ENCODE data around the gene TNNT3.

DNA sequence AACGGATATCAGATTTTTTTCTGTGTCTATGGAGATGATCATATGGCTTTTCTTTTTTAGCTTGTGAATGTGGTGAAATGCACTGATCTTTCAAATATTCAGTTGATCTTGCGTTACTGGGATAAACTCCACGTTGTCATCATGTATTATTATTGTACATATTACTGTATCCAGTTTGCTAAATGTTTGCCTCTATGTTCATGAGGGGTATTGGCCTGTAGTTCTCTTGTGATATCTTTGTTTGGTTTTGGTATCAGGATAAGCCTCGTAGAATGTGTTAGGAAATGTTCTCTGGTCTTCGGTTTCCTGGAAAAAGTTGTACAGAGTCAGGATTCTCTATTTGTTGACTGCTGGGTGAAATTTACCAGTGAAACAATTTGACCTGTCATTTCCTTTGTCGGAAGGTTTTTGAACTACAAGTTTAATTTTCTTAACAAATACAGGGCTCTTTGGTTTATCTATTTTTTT, 23.2 kb upstream of the KRTAP5-6 start:
- PRO-cap = no peak

- PRO-cap = no peak
Observed at GRCh38 chr11:1685590-1685737, 11.5 kb upstream of the KRTAP5-6 start.

- PRO-cap = unidirectional peak, minus-strand start at chr11:1693860
Observed at GRCh38 chr11:1693765-1694614, 3.0 kb upstream of the KRTAP5-6 start.

DNA sequence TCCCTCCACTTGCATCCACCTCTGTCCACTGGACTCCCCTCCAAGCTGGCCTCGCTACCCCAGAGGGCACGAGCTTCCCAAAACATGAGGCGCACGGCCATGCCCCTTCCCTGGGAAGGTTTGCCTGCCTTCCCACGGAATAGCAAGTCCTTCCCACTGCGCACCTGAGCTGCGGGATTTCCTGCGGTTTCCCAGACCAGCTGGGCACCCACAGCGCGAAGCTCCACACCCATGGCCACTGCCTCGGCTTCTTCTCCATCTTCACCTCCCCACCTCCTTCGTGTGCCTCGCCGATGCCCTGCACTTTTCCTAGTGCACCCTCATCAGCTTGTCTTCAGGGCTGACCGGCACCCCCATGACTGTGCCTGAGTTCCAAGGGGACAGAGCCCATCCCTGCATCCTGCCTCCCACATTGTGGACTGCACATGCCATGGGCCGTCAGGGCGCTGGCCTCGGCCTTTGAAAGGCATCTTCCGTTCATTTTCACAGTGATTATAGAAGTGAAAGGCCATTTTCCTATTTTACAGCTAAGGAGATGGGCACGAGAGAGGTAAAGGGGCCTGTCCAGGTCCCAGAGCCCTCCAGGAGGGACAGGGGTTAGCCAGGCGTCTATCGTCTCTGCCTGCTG, 16.4 kb downstream of the IFITM10 start:
- PRO-cap = no peak

DNA sequence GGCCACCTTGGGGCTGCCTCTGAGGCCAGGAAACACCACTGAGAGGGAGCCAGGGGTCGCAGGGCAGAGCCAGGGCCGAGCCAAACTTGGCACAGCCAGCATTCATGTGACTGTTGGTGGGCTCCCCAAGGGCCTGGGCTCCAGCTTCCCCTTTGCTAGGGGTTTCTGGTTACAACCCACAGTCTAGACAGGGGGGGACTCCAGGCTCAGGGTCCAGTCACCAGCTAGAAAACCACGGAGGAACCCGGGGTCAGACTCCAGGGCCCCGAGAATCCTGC, 790 bp upstream of the IFITM10 start:
- PRO-cap = no peak

DNA sequence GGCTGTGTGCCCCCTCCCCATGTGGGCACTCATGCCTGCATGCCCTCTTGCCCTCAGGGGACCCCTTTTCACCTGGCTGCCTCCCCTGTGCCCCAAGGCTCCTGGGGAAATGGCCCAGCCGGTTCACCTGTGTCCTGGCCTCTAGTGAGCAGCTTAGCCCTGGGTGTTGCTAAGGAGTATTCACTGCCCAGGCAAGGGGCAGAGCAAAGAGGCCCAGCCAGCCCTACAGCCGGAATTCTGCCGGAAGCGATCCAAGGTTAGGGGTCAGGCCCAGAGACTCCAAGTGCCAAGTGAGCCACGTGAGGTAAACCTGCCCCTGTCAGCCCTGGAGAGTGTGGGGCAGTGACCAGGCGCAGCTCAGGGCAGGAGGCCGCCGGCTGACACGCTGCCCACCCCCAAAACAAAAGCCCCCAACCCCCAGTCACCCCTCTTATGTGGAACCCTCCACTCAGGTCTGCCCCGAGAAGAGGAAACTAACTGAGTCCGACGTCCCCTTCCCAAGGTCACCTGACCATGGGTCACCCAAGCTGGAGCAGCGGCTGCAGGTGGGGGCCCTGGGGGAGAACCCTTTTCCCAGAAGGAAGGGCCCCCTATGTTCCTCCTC, 5.9 kb upstream of the IFITM10 start:
- PRO-cap = no peak

DNA sequence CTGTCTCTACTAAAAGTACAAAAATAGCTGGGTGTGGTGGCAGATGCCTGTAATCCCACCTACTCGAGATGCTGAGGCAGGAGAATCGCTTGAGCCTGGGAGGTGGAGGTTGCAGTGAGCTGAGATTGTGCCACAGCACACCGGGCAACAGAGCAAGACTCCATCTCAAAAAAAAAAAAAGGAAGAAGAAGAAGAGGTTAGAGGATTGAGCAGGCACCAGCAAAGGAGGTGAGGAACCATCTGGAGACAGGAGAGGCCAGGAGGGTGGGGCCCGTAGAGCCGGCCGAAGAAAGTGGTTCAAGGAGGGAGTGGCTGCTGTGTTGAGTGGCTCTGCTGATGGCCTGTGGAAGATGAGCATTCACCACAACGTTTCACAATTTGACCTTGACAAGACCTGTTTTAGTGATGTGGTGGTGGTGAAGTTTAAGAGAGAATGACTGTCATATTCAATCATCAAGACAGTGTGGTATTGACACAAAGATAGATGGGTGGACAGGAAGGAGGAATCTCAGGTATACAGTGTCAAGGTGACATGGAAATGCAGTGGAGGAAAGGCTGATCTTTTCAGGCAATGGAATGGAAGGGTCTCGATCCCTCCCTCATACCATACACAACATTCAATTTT, 6.8 kb upstream of the CTSD start:
- PRO-cap = no peak

GRCh38 chr11:1863004-1863493, 10.2 kb downstream of the LSP1 start:
- PRO-cap = no peak

GRCh38 chr11:1865304-1865643, 12.4 kb downstream of the LSP1 start:
- PRO-cap = no peak

- PRO-cap = no peak
Observed at GRCh38 chr11:1870175-1870975, 17.5 kb downstream of the LSP1 start.

GRCh38 chr11:1918103-1918382, 1.5 kb upstream of the TNNT3 start:
- PRO-cap = no peak

DNA sequence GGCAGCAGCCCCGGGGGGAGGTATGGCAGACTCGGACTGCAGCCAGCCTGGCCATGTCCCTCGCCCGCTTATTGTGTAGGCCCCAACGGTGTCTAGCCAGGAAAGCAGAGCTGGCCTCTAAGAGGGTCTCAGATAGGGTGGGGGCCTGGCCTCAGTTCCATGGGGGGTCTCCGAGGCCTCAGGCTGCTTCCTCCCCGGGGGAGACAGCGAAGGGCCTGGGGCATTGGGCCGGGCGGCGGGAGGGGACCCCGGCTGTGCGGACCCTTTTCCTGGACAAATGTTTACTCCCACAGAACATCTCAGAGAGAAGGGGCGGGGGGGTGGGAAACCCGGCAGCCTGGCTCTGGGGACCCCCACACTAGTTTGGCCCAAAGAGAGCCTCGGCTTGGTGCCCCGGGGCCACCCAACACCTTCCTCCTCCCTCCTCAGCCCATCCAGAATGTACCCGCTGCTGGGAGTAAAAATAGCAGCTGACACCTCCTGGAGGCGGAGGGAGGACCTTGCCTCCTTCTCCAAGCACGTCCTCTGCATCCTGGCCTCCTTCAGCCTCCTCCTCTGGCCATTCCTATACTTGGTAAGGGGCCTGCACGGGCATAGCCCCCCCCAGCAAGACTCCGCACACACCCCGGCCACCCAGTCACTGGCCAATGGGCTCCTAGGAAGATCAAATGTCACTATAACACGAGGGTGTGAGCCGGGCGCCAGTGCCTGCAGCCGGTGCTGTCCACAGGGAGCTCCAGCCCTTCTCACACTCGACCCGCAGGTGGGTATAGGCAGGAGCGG, at the start of gene TNNT3:
Gene TNNT3 (plus strand): TSS at position 704 of the 783 bp plus-strand sequence.
- PRO-cap = no peak

- PRO-cap = no peak
Observed at GRCh38 chr11:1930007-1930448, 10.5 kb downstream of the TNNT3 start.

DNA sequence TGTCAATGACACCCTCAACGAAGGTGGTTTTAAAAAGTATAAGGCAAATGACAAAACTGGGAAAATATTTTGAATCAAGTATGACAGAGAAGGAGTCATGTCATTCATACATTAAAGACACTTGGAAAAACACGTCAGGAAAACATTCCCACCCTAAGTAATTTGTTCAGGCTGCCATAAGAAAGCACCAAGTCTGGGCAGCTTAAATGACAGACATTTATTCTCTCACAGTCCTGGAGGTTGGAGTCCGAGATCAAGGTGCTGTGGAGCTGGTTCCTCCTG, 6.5 kb upstream of the MRPL23 start:
- PRO-cap = no peak

DNA sequence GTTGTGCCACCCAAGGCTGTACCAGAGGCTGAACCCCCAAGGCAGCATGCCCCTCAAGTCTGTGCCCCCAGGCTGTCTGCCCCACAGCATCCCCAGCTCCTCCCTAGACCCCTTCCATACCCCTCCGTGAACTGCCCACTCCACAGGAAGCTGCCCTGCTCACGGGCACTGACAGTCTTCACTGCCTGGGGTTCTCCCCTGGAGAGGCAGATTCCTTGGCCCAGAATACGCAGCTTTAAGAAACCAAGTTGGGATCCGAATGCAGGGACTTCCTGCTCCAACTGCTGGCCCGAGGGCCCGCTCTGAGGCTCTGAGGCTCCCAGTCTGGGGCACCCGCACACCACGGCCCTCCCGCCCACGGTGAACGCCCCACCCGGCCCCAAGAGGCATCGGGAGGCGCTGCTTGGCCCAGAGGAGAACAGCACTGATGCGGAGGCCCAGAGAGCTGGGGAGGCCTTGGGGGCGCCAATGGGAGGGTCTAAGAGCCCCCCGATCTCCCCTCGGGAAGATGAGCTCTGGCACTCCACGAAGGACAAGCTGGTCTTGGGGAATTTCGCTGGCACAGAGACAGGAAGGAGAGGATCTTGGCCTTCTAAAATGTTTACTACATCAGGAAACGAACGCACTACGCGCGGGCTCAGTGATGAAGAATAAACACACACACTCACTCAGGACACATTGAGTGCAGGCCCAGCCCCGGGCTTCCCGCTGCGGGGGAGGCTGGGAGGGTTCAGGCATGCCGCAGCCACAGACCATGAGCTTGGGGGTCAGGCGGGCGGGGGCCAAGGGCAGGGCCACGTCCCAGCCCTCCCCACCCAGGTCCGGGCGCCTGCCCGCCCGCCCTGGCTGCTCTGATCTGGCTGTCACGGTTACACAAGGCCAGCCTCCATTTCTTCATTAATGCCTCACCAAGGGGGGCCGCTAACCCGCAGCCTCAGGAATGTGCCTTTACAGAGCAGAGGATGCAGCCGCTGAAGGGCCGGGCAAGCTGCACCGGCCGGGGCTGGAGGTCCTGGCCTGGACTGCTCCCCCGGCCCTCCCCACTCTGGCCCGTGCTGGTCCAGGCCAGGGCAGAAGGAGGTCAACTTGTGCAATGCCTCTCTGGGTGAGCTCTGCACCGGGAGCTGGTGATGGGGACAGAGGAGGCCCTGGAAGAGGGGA, 42.0 kb downstream of the IGF2 start:
- PRO-cap = bidirectional peak, plus-strand start at position 708 of the sequence, minus-strand start at position 652 of the sequence

- PRO-cap = no peak
Observed at GRCh38 chr11:2202380-2202962, 30.9 kb upstream of the TH start.

DNA sequence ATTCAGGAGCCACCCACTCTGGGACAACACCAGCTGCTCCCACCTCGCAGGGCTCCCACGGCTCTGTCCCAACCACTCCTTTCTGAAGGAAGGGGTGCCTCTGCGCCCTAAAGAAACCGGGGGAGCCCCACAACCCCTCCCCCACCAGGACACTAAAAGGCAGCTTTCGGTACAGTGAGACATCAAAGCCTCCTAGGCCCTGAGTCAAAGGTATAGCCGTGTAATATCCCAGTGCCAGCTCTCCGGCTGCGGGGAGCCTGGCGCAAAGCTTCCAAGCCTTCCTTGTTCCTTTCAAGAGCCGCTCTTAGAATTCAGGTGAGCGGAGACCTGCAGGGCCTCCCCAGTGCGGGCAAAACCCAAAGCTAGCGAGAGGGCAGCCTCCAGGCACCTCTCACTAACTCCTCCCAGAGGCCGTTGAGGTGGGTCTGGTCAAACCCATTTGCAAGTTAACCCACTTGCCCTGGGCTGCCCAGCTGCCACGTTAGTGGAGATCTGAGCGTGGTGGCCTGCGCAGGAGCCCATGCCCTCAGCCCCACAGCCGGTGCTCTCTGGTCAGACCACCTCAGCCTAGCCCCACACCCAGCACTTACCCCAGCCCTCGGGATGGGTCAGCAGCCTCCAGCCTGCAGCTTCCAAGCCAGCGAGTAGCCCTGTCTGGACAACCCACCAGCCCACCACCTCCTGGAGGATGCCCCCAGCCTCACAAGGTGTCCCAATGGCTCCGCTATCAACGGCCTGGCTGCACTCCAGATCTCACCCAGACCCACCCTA, 2.6 kb downstream of the ASCL2 start:
- PRO-cap = no peak

GRCh38 chr11:2381976-2382664, 5.0 kb downstream of the CD81 start:
- PRO-cap = no peak

DNA sequence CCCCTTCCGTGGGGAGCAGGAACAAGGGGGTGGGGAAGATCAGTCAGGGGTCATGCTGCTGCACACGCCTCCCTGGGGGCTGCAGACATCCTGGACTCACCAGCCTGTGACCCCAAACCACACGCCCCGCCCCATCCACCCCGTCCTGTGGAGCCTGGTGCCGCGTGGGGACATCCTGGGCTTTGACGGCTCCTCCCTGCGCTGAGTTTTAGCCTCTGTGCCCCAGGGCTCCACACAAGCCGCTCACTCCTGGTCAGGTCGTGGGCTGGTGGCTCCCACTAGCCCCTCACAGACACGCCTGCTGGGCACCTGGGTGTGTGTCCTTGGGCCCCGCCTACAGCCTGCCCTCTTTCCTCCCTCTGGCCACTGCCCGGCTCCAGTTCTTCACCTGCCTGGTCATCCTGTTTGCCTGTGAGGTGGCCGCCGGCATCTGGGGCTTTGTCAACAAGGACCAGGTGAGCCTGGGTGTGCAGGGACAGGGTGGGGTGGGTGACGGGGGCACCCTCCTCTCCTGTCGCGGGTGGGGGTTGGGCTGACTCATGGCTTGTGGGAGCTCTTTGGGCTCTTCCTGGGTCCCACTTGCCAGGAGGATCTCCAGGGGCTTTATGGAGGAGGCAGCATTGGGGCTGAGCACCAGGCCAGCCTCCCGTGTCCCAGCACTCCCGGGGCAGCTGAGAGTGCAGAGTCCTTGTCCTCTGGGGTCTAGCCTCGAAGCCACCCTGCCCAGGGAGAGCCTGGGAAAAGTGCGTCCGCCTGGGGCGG, 5.8 kb upstream of the TSSC4 start:
- PRO-cap = no peak

- PRO-cap = no peak
Observed at GRCh38 chr11:2427106-2427648, 17.1 kb downstream of the TRPM5 start.